Left common carotid artery plus branches (tissue), 1 donor: ENCODE measurements around a stretch of chr10.

DNA sequence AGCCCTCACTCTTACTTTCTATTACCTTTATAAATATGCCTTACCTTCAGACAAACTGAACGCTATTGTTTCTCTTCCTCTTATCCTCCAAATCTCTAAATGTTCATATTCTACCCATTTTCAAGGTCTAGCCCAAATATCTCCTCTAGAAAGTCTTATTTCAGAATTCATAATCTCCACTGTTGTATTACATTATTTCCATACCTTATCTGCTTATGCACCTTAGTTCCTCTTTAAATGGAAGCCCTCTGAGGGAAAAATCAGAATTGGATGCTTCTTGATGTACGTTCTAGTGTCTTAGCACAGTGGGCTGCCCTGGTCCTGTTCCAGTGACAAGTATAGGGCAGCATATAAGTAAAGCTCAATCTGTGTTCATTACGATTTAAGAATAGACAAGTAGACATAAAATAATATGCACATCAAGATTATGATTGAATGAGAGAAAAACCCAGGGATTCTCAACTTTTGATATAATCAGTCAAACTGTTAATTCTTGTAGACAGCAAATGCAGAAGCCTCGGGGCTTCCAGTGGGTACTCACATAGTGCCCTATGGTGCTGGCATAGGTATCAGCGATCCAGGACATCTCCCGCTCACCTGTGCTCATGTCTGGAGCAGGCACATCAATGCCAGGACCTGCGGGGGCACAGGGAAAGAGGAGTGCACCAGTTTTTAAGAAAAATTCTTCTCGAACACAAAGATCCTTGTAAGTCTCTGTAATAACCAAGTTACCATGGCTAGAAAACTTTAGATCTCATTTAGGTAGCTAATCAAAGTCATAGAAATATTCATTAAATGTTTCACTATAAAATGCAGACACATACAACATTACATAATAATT lies 26.9 kb downstream of the GLUD1 start:
- PRO-cap = no peak

DNA sequence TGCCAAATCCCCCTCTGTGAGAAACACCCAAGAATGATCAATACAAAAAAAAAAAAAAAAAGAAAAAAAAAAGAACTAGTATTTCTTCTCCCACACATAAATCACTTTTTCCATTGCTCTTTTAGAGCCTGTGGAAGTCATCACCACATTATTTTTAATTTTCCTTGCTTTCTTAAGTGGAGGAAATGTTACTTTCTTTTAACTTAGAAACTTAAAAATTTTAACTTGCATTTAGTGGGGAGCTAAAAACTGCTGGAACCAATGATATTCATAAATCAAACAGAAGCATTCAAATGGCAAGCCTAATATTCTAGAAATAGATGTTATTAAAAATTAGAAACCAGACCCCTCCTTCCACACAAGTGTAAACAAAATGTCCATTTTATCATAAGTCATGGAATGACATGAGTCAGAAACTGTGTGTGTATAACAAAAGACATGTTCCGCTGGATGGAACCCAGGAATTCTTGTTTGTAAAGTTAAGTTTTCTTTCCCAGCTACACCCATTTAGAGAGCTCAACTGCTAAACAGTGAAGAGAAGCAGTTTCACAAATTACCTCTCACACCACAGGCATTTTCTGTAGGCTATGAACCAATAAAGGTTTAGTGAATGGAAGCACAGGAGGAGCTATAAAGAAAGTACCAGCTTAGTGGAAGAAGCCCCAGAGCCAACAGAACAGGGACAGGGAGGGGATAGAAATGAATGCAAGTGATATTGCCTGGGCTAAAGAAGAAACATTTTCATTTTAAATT lies 12.6 kb downstream of the GLUD1 start:
- PRO-cap = no peak

GRCh38 chr10:87158654-87159373 lies 63.8 kb downstream of the SHLD2 start:
- PRO-cap = no peak

DNA sequence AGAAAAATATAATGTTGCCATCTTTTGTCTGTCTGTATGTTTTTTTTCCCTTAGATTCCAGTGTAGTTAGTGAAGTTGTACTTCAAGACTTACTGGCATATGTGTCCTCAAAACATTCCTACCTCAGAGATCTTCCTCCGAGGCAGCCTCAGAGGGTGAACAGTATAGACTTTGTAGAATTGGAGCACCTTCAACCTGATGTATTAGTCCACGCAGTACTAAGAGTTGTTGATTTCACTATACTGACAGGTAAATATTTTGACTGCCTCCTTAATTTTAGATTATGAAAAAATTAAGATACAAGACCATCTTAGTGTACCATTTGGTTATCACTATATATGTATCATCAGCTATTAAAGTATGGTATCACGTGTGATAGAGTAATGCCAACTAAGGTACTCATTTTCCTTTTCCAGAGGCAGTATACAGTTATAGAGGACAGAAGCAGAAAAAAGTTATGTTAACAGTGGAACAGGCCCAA lies 54.8 kb upstream of the NUTM2A start:
- PRO-cap = no peak

DNA sequence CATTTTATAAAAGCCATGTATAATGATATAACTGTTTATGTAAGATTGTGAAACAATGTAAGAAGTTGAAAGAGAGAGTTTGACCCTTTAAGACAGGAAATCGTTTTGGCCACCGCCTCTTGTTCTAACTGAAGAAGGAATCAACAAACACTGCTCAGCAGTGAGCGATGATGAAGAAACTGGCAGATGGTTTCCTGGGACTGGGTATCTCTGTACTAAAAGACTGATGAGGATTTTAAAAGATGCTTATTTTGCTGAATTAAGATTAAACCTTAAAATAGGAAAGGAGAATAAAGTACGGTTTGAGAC lies 27.6 kb downstream of the MINPP1 start:
- PRO-cap = no peak

GRCh38 chr10:87598561-87599043 lies 61.1 kb upstream of the PAPSS2 start:
- PRO-cap = no peak

- PRO-cap = no peak
These were observed 24.0 kb upstream of the PAPSS2 start for GRCh38 chr10:87635708-87636026.

DNA sequence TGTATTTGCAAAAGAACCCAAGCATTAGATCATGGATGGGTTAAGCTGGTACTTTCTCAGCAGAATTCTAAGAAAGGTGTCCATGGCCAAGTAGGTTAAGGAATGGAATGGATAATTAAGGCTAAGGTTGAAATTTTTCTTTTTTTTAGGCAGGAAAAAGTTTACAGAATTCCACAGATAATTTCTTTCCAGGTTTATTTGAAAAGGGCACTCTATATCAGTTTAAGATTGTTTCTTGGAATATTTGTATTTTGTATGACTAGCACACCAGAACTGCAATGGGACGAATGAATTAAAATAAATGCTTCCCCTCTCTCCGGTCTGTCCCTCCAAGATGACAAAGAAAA lies 17.4 kb upstream of the PAPSS2 start:
- PRO-cap = no peak

DNA sequence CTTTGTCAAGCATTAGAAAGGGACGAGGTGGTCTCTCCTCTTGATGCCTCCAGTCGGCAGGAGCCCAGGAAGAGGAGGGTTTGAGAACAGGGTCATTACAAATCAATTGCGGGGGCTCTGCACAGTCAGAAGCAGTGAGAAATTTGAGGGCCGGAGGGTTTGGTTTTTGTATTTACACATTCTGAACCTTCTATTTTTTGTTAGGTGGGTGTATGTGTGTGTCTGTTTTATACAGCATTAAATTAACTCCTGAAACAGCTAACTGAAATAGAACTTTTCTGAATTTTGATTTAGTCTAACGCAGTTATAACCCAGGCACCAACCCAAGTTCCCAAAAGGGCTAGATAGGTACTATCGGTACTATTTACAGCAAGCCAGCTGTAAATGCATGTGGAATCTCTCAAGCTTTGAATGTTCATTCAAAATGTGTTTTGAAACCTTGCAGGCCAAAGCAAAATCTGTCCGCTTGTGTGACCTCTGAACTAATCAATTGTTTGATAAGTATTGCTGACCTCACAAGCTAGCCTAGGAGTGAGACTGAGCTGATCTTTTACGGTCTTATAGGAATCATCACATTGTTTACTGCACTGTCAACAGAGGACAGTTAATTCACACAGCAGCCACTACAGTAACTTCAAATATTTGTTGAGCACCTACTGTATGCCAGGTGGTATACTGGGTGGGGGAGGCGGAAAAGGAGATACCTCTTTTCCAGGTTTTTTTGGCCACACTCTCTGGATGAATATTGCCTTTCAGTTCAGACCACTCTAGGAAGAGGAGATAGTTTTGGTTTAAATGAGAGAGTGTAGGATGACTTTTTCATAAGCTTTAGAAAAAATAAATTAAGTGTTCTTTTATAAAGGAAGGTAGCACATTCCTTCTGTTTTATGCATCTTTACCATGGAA lies 2.1 kb downstream of the PAPSS2 start:
- PRO-cap = no peak

DNA sequence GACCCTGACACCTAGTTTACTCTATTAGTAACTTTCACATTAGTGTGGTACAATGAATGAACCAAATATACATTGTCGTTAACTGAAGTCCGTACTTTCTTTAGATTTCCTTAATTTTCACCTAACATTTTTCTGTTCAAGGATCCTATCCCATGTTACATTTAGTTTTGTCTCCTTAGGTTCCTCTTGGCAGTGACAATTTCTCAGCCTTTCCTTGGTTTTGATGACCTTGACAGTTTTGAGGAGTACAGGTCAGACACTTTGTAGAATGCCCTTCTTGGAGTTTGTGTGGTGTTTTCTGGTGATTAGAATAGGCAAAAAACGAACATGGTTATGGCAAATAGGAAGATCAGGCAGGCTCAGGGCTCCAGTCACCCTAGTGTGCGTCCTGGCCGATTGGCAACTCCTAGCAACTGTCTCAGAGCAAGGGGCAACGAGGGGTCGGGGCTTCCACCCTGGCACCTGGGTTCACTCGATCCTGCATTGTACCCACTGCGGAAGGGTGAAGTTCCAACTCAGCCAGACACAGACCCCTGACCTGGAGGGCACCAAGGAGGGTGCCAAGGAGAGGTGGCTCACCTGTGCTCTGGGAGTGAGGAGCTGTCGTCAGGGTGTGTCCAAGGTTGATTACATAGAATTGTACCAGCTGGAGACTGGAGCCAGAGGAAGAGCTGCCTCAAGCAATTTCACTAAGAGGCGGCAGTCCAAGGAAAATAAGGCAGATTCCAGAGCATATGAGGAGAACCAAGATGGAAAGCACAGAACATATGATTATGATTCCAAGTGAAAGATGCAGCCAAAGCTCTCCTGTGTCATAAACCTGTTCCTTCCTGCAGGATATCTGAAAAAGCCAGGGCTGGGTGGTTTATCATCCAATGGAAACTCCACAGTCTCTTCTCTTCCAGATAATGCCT lies 37.5 kb downstream of the PAPSS2 start:
- PRO-cap = no peak

DNA sequence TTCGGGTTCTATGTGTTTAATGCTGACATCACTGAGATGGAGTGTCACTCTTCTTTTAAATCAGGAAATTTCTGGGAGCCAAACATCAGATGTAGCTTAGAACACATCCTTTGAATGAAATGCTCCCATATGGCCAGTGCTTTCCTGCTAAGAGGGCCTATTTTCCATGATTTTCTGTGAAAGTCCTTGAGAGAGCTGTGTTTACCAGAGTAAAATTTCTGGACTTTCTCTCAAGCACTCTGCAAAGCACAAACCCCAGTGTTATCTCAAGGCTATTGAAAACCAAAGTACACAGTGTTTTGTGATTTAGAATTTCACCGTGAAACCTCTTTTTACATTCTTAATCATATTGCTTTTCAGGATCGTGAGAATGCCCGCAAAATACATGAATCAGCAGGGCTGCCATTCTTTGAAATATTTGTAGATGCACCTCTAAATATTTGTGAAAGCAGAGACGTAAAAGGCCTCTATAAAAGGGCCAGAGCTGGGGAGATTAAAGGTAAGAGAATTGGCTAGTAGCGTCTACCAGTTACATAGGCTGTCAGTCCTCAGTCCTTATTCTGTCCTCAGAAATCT lies 54.1 kb downstream of the PAPSS2 start:
- PRO-cap = no peak

DNA sequence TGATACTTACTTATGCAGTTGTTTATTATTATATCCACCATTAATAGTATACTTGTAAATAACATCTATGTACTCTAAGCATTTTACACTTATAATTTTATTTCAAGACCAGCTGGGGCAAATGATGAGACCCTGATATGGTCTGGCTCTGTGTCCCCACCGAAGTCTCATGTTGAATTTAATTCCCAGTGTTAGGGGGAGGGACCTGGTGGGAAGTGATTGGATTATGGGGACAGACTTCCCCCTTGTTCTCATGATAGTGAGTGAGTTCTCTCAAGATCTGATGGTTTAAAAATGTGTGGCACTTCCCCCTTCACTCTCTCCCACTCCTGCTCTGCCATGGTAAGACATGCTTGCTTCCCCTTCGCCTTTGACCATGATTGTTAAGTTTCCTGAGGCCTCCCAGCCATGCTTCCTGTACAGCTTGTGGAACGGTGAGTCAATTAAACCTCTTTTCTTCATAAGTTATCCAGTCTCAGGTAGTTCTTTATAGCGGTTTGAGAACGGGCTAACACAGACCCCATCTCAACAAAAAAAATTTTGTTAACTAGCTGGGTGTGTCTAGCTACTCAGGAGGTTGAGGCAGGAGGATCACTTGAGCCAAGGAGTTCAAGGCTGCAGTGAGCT lies 57.9 kb downstream of the ATAD1 start:
- PRO-cap = no peak

GRCh38 chr10:87850878-87851274 lies 12.5 kb downstream of the KLLN start:
- PRO-cap = no peak

- PRO-cap = no peak
These were observed 15.5 kb downstream of the PTEN start for GRCh38 chr10:87878786-87879381.

DNA sequence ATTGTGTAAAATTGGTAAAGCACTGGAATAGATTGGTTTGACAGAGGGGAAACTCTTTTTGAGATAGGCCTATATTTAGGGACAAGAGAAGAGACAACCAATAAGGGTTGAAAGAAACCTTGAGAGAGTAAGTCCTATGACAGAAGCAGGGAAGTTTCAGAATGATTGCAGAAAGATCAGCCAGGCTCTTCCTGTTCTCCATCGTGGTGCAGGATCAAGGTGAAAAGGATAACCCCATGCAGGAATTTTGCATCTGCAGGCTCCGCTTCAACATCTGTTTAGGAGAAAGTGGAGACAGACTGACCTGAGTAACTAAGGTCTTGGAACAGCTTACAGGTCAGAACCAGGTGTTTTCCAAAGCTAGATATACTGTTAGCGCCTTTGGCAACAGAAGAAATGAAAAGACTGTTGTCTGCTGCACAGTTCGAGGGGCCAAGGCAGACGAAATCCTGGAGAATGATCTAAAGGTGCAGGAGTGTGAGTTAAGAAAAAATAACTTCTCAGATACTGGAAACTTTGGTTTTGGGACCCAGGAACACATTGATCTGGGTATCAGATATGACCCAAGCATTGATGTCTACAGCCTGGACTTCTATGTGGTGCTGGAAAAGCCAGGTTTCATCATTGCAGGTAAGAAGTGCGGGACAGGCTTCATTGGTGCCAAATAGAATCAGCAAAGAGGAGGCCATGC lies 82.0 kb downstream of the PTEN start:
- PRO-cap = no peak

GRCh38 chr10:87945986-87947178 lies 83.0 kb downstream of the PTEN start:
- PRO-cap = no peak

DNA sequence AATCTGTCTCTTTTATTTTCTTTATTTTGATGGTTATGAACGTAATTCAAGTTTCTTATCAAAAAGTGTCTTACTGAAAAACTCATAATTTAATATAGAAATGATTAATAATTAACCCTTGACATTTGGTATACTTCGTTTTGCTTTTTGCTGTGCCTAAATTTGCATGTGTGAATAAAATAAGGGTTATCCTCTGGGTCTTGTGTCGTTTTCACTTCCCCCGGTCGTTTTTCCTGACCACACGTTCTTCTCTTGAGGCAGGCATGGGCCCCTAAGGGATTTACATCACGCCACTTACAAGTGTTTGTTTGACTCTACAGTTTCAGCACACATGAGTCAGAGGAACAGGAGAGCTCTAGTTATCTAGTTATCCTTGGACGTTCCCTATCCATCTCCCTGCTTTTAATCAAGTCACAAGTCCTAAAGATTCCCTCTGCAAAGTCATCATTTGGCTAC lies 206.6 kb downstream of the PTEN start:
- PRO-cap = no peak

DNA sequence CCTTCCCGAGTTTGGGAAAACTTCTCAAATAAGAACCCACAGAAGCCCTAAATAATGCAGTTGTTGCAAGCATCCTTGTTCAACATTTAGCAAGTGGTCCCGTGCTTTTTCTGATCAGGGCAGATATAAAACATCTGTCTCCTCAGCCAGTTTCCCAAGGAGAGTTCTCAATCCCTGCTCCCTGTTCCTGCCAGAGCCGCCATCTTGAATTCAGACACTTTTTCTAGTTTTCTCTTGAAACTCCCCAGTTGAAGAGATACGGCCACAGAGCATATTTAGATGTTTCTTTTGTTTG lies 349.9 kb downstream of the PTEN start:
- PRO-cap = no peak

GRCh38 chr10:88234232-88234762 lies 348.8 kb downstream of the RNLS start:
- PRO-cap = no peak

DNA sequence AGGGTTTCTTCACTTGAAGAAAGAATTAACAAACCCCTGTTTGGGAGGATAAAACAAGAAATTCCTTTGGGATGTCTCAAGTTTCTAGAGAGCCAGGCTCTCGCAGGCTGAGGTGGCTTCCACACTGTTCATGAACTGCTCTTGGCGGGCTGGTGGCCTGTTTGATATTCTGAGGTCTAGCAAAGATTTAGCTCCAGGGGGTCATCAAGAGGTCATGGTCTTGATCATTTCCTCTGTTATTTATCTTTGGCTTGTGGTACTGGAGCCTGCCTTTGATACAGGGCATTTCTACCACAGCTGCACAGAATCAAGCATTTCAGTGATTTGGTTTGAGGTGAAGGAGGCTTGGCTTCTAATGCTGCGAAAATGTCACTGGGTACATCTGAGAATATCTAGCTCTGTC lies 312.3 kb downstream of the RNLS start:
- PRO-cap = no peak